LHCN-M2 (cell line): ENCODE results near the genes TPRKB and BOLA3.

GRCh38 chr2:72953852-72954279 lies 36.5 kb downstream of the EMX1 start:
- RAMPAGE, long total RNA: no peak

DNA sequence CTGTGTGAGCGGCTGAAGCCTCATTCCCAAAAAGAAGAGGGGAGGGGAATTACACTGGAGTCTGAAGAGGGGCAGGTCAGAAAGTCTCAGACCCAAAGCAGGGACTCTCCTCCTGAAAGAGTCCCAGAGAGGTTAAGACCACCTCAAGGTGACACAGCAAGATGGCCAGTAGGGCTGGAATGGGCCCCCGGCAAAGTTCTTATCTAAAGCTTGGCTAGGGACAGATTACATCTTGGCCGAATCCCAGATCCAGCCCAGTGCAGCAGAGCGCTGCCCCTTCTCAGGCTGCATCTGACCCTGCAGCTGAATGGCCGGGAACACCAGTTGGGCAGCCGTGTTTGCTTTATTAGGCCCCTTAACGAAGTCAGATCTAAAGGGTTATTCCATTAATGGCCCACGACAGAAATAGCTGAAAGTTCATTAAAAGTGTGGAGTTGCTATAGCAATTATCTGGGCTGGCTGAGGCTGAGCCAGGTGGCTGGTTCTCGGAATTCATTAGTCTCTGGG lies 68.5 kb downstream of the EMX1 start:
- RAMPAGE, long total RNA: no peak

GRCh38 chr2:72994636-72995077 lies 76.9 kb downstream of the SFXN5 start:
- RAMPAGE, long total RNA: no peak

GRCh38 chr2:73070375-73071407 lies 821 bp downstream of the SFXN5 start:
- RAMPAGE, long total RNA: no peak

- RAMPAGE, long total RNA: no peak
Measured at GRCh38 chr2:73113816-73114146, 1.0 kb upstream of the RAB11FIP5 start.

- RAMPAGE, long total RNA: no peak
Measured at GRCh38 chr2:73268555-73269316, 15.5 kb downstream of the FBXO41 start.

DNA sequence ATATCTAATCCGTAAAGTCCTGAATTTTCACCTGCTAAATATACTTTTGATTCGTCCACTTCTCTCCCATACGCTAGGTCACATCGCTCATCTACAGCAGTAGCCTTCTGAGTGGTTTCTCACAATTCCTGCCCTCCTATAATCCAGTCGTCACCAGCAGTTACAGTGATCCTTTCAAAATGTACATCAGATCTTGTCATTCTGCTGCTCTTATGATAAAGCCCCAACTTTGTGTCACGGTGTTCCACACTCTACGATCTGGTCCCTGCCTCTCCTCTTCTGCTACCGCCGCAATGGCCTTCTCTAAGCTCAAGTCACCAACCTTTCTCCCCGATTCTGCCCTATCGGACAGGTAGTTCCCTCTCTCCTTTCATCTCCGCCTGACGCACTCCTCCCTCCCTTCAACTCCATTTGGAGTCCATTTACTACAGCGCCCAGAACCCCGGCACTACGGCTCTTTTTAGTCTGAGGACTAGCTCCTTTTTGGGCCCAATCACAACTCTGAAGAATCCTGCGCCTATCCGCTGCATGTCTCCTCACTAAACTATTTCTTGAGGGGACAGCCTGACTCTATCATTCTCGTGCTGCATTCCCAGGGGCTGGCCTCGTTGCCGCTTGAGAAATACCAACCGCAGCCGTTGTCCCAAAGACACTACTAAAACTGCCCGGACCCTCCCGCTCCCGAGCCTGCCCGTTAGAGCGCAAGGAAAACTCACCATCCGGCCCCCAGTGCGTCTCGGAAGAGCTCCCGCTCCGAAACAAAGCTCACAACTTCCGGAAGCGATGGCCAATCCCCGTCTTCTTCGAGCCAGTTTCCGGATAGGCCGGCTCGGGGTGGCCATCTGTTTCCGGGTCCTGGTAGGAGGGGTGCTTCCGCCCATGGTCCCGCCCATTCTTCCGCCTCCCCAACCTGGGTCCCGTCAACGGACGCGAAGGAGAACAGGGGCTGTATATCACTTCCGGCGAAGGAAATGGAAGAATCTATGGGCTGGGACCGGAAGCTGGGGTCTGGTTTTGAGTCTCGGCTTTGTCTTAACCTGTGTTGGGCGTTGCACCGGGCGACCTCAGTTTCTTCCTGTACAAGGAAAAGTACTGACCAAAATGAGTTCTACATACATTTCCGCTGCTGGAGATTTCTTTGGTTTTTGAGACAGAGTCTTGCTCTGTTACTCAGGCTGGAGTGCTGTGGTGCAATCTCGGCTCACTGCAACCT lies at the start of gene TPRKB:
TSS of gene TPRKB (minus strand) at position 760 of the 1,213 bp plus-strand sequence.
- RAMPAGE, long total RNA: start-site peak on the minus strand centred at position 749 of the sequence, 44 bp wide, 125 reads

- RAMPAGE, long total RNA: no peak
Measured at GRCh38 chr2:73830641-73831383, 2.1 kb downstream of the STAMBP start.

DNA sequence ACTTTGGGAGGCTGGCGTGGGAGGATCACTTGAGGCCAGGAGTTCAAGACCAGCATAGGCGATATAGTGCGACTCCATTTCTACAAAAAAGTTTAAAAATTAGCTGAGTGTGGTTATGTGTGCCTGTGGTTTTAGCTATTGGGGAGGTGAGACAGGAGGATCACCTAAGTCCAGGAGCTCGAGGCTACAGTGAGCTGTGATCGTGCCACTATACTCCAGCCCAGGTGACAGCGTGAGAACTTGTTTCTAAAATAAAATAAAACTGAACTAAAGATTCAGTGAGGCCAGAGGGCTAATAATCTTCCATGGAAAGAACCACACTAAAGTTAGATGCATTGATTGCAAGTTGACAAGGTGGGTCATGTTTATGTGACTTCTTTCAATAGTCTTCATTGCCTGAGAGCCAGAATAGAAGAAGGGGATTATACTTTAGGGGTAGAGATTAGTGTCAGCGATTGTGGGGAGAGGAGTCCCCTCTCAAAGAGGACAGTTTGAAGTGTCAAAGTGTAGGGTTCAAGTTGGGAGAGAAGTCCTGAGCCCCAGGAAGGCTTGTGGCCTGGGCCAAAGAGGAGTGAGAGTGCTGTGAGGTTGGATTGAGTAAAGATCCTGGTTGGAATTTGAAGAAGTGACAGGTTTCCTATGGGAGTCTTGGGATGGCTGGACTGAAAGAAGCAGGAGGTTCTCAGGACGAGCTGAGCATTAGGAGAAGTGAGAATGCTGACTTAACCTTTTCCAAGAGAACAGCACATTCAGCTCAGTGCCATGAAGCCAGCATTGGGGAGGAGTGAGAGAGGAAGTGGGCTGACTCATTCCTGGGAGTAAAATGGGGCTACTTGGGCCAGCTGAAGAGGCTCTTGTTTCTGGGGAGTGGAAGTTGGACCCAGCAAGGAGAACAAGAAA lies 25.5 kb downstream of the DGUOK start:
- RAMPAGE, long total RNA: no peak

- RAMPAGE, long total RNA: no peak
Measured at GRCh38 chr2:73956462-73957088, 28.1 kb upstream of the TET3 start.

GRCh38 chr2:73979574-73980245 lies 5.0 kb upstream of the TET3 start:
- RAMPAGE, long total RNA: no peak

GRCh38 chr2:73993101-73994181 lies 8.7 kb downstream of the TET3 start:
- RAMPAGE, long total RNA: no peak

DNA sequence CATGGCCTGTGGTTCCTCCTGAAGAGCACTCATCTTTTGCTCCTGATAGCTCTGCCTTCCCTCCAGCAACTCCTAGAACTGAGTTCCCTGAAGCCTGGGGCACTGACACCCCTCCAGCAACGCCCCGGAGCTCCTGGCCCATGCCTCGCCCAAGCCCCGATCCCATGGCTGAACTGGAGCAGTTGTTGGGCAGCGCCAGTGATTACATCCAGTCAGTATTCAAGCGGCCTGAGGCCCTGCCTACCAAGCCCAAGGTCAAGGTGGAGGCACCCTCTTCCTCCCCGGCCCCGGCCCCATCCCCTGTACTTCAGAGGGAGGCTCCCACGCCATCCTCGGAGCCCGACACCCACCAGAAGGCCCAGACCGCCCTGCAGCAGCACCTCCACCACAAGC lies 62.4 kb downstream of the TET3 start:
- RAMPAGE, long total RNA: no peak

- RAMPAGE, long total RNA: start-site peak on the minus strand at chr2:74147877-74147916, 722 reads
Measured at GRCh38 chr2:74147780-74148834, at the start of gene BOLA3. Gene BOLA3, minus strand, starts transcription at chr2:74147912.

DNA sequence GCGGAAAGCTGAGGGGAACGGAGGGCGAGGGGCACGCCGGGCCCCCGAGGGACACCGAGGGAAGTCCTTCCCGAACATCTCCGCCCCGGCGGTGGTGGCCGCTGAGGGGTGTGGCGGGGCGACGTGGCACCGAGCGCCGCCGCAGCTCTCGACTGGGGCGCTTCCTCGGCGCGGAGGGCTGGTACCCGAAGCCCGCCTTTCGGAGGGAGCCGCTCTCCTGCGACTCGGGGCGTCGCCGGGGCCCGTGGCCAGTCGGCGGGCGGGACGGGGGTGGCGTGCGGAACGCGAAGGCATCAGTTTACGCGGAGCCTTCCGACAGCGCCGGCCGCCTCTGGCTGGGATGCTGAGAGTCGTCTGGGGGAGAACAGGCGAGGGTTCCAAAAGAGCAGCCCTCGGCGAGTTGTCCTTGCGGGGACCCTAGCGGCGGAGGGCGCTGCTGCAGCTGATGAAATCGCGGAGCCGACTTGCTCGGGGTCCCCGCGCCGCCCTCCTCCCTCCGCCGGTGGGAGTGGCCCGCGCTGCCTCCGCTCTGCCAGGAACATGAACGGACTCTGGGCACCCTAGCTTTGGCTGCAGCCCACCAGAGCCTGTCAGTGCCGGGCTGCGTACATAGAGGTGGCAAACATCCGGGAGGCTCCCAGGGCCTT lies 478 bp downstream of the MTHFD2 start:
- RAMPAGE, long total RNA: no peak

- RAMPAGE, long total RNA: no peak
Measured at GRCh38 chr2:74369855-74370879, 9.9 kb downstream of the DCTN1 start.

DNA sequence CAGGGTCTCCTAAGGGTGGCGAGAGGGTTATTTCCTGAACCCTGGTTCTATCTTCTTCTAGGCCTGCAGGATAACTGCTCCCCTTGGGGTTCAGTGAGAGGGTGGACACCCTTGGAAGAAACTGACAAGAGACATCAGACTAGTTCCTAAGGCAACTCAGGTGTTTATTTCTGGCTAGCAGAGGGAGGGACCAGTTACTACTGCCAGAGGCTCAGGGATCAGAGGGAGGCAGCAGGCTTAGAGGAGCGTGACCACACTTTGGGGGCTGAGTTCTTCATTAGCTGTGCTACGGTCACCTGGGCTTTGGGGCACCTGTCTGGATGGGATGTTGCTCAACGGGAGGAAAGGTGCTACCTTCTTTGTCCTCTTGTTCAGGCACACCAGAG lies 7.4 kb downstream of the C2orf81 start:
- RAMPAGE, long total RNA: no peak

- RAMPAGE, long total RNA: no peak
Measured at GRCh38 chr2:74414537-74414801, 7.0 kb downstream of the C2orf81 start.

- RAMPAGE, long total RNA: no peak
Measured at GRCh38 chr2:74420587-74421175, 738 bp downstream of the C2orf81 start.

DNA sequence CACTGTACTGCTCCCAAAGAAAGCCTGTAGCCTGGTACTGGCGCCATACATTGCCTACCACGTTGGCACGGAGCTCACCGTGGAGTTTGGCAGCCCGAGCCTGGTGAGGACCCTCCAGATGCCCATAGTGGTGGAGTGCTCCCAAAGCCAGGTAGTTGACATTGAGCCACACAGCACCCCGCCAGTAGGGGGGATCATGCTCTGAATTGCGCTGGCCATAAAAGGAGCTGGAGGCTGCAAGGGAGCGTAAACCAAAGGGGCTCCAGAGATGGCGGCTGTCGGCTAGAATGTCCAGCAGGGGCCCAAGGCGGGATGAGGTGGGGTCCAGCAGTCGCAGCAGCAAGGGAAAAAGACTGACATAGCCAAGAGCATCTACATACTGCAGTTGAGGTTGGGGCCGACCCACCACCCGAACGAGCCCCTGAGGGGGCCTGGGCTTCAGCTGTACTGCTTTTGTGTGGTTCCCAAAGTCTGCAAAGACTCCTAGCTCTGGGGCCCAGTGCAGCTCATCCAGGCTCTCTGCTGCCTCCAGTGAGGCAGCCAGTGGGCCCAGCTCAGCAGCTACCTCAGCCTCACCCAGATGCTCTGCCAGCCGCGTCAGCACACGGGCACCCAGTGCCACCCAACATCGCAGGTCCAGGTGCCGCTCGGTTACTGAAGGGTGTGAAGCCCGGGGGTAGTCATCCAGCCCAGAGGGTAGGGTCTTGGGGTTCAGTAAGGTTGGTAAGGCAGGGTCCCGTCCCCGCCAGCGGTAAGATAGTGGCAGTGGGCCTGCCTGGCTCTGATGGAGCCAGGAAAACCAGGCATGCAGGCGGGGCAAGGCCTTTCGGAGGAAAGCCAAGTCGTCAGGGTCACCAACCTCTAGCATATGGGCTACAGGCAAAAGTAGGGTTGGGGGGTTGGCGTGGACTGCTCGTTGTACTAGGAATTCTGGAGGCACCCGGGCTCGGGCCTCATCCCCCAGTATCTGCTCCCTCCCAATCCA lies 3.4 kb downstream of the WBP1 start:
- RAMPAGE, long total RNA: no peak